Bronchus fibroblast of lung (primary cell): Measurements from ENCODE around the gene CACFD1.

DNA sequence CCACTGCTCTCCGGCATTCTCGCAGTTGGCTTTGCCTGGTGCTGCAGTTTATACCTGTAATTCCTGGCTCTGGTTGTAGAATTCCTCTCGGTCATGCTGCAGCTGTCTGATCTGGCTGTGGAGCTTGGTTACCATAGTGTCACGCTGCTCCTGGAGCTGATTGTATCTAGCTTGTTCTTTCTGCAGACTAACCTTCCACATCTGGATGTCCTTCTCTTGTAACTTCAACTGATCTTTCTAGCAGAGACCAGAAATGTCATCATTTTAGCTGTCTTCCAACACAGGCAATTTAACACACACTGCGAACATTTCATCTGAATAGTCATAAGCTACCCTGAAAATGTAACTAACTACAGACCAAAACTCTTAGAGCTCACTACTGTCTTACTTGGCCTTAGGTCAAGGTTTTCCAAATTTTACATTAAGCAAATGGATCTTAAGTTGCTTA lies 23.9 kb downstream of the SPACA9 start:
- RAMPAGE, long total RNA, result no peak

DNA sequence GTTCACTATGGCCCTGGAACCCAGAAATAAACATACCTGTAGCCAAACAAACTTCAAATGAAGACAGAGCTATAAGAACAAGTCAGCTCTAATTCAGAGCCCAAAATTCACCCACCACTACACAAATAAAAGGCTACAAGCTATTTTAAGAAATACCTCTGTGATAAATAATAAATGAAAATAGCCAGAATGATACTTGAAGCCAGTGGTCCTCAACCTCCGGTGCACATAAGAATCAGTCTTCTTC lies 2.4 kb downstream of the TSC1 start:
- RAMPAGE, long total RNA, result no peak

GRCh38 chr9:132943484-132944405 lies 671 bp downstream of the TSC1 start:
- RAMPAGE, long total RNA, result no peak

DNA sequence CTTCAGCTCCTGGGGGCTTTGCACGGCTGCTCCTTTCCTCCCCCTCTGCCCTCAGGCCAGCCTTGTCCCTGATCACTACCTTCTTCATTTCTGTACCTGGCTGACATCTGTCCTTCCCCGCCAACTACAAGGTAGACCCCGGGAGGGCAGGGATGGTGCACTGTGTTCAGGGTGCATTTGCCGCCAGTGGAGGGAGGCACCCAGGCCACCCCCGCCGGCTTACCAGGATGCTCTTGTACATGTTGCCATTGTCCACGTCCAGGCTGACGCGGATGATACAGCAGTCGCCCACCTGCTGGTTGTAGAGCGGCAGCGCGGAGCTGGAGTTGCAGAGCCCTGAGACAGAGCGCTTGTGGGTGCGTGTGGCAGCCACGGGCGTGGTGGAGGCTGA lies 19.7 kb downstream of the RALGDS start:
- RAMPAGE, long total RNA, result no peak

DNA sequence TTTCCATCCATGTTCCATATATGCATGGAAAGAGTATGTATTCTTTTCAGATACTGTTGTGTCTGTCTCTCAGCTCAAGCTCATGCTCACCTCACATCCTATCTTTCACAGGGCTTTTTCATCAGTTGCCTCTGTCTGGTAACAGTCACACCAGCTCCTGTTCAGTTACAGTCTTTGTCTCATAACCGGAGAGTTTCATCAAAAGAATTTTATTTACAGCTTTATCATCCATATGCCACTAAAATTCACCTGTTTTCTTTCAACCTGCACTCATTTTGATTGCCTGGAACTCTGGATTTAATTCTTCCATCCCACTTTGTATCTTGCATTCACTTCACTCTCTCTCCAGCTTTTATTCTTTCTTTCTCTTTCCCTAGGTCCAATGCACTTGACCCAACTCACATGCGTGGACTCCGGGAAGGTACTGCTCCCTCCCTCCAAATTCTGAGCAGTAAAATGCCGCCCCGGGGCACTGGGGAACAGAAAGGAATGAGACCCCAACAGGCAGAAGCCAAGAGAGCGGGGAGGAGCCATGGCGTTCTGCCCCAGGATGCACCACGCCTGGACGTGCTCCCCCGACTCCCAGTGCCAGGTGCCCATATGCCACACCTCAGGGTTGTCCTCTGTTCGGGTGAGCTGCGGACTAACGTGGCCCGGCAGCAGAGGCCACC lies 5.0 kb downstream of the SURF6 start:
- RAMPAGE, long total RNA, result no peak

DNA sequence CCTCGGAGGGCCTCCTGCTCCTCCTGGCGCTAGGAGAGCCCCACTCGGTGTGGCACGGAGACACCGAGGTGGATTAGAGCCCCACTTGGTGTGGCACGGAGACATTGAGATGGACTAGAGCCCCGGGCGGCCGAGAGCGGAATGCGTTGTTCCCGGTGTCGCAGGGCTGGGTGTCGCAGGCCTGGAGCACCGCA lies 200 bp downstream of the RPL7A start:
- RAMPAGE, long total RNA, result no peak

GRCh38 chr9:133459220-133460358 lies at the start of gene CACFD1:
CACFD1 (plus strand) TSS chr9:133459978.
- RAMPAGE, long total RNA, result no peak

- RAMPAGE, long total RNA, result no peak
Observed at GRCh38 chr9:133460359-133461127, 765 bp downstream of the CACFD1 start.

DNA sequence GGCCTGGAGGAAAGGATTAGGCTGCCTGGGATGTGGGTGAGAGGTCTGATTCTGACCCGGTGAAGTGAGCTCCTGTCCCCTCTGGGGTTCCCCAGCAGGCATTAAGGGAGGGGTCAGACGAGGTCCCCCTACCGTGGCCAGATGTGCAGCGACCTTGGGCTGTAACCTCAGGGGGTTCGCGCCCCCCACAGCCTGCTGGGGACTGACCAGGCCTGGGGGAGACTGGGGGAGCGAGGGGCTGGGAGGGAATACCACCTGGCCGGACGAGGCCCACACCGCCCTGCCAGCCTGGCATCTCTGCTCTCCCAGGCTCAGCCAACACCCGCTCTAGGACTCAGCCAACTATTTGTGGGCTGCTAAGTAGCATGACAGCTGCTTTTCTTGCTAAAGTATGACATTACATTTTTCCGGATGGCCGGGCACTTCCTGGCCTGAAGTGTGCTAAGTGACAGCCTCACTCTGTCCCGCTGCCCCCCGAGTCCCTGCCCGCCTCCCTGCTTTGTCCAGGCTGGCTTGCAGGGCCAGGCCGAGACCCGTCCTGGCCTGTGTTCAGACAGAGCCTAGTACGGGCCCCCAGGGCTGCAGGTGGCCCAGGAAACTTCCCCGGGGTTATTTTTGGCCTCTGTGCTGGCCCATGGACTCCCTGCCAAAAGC lies 13.2 kb upstream of the SLC2A6 start:
- RAMPAGE, long total RNA, result no peak

- RAMPAGE, long total RNA, result no peak
Observed at GRCh38 chr9:133520960-133521561, 3.7 kb downstream of the MYMK start.

DNA sequence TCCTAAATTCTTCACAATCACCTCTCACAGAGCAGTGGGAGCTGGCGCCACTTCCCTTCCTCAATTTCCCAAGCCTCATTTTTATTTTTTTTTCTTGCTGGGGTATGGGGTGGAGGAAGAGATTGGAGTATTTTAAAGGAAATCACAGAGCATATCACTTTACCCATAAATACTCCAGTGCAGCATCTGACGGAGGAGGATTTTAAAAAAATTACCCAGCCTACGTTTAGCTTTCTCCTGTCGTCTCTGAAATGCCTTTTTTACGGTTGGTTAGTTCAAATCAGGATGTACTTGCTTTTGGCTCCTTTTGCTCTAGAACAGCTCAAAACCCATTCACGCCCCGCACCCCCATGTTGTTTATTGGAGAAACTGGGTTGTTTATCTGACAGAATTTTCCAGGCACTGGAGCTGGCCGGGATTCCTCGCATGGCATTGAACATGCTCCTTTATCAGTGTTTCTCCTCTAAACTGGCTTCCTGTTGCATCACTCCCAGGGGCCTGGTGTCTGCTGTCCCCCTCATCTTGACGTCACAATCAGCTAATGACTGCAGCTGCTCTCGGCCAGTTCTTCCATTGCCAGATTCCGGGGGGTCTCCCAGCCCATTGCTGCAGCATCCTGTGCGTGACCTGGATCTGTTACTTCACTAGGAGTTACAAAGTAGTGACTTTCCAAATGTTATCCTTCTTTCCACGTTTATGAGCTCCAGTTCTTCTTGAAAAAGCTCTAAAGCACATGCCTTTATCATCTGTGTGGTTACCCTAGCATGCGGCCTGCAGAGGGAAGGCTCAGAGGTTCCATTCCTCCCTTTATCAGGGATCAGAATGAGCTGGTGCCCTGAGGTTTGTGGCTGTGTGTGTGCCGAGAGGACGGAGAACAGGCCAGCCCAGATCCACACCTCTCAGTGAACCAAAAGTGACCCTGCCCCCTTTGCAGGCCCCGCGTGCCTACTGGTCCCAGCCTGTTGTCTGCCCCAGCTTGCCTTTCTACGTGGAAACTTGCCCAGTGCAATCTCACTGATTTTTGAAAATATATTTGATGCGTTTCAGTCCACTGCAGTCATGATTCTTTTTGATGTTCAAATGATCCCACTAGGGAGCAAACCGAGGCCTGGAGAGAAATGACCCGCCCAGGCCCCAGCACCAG lies 27.5 kb downstream of the FAM163B start:
- RAMPAGE, long total RNA, result no peak

GRCh38 chr9:133588293-133588653 lies 20.9 kb downstream of the FAM163B start:
- RAMPAGE, long total RNA, result no peak

DNA sequence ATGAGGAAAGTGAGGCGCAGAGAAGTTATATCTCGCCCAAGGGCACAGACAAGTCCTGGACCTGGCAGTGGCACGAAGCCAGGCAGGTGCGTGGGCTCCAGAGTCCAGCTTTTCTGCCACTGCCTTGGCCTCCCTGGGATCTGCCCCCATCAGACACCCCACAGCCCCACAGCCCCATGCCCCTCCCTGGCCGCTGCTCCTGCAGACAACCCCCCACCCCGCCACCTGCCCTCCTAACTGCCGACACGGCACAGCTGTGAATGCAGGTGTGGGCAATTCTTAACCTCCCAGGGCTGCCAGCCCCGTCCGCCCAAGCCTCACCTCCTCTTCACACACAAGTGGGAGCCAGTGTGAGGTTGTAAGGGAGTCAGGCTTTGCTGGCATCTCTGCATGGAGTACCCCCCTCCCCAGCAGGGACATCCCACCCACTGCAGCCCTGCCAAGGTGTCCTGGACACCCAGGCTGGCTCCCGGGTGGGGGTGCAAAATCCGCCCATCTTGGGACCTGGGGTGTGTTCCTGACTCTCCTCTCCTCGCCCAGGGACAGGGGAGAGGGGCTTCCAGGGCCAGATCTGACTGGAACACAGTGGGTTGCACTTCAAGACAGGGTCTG lies 34.6 kb downstream of the SARDH start:
- RAMPAGE, long total RNA, result no peak

GRCh38 chr9:133708896-133709954 lies 28.9 kb downstream of the SARDH start:
- RAMPAGE, long total RNA, result no peak

GRCh38 chr9:134010743-134011280 lies 14.5 kb upstream of the BRD3OS start:
- RAMPAGE, long total RNA, result no peak

GRCh38 chr9:134045044-134045613 lies 19.8 kb downstream of the BRD3OS start:
- RAMPAGE, long total RNA, result no peak

DNA sequence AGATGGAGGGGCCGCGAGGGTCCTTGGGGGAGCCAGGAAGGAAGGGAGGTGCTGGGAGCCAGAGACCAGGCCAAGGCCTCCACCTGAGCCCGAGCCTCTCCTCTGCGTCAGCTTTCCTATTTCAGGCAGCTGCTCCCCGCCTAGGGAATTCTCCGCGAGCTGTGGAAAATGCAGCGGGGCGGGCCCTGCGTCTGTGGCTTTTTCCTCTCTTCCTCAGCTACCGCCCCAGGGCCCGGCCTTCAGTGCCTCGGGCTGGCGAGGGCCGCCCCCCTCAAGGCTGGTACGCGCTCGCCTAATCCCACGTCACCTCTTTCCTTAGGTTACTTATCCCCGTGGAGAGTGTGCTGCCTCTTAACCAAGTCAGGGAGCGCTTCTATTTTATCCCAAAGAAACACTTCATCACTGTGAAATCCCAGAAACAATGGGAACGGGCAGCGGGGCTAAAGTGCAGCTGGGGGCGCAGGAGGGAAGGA lies 6.5 kb upstream of the WDR5 start:
- RAMPAGE, long total RNA, result no peak

- RAMPAGE, long total RNA, result no peak
Observed at GRCh38 chr9:134189043-134190059, 53.5 kb downstream of the WDR5 start.

DNA sequence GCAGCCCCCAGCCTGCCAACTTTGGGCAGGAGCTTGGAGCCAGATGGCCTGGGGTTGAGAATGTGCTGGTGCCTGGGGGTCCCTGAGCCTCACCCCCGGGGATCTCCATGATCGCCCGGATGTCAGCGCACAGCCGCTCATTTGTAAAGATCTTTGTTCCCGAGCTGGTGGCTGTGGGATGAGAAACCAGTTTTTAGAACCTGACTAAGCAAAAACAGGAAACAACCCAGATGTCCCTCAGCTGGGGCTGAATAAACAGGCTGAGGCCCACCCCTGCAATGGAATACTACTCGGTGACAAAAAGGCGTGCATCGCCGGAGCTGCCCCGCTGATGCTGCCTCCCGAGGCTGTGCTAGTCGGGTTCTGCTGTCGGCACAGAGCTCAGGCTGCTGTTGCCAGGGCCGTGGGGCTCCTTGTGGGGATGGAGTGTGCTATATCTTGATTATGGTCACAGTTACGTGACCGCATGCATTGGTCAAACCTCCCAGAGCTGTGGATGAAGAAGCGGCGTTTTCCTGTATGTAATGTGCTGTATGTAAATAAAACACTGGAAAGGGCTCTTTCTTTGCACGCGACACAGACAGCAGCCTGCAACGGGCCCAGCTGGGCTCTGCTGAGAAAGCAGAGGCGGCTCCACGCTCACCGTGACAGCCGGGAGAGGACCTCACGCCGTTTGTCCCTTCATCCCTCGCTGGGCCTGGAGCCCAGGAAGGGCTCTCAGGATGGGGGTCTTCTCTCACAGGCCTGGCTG lies 79.9 kb downstream of the WDR5 start:
- RAMPAGE, long total RNA, result no peak

DNA sequence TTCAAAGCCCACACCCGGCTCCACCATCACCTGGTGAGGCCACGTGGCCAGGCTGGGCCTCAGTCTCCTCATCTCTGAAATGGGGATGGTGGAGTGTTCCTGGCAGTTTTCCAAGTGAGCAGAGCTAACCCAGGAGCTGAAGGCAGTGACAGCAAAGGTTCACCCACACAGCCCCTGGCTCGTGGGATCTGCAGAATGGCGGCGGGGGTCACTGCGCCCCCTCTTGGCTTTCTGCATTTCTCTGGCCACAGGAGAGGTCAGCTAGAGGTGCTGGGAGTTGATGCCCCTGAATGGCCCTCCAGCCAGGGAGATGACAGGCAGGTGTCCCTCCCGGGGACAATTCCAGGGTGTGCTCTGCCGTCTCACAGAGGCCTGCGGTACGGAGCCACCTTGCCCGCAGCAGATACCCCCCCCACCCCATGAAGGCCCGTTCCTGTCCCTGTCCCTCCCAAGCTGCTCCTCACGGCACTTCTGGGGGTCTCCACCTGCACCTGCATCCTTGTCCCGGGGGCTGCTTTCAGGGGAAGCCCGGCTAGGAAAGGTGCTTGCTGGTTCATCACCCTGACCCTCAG lies 61.8 kb upstream of the RXRA start:
- RAMPAGE, long total RNA, result no peak